ENCODE measurements around a stretch of chr17.

DNA sequence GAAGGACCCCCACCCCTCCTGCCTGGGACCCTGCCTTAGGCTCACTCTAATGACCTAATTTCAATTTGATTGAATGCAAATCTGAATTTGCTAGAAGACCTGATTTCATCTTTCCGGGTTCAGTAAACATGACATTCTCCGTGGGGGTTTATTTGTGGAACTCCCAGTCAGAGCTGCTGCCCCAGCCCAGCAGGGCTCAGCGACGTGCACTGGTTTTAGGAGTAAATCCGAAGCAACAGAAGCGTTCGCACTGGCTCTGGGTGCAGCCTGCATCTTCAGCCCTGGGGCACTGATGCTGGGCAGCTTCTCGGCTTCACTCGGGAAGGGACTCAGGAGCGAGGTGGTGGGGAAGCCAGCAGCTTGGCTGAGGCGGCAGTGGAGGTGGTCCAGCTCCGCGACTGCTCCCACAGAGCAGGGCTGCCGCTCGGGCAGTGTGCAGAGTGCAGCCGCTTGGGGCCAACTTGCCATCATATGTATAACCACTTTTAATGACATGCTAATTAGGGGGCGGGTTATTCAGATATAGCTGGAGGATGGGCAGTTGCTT is 26.5 kb downstream of the METRNL start:
- PRO-cap, result no peak

GRCh38 chr17:83111418-83112302 is 32.3 kb downstream of the METRNL start:
- PRO-cap, result no peak

DNA sequence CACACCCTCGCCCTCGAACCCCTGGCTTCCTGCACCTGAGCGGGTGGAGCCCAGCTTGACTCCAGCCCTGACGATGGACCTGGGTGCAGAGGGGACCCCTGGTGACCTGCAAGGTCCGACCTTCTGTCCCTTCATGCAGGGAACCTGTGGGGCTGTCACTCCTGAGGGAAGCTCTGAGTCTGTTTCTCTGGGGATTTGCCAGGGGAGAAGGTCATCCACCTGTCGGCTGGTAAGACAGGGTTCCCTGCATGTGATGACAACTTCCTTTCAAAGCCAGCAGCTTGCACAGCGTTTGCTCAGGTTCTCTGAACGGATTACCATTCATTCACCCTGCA is 46.5 kb downstream of the METRNL start:
- PRO-cap, result no peak

- PRO-cap, result no peak
Observed at GRCh38 chr17:83189641-83190332, 110.4 kb downstream of the METRNL start.